ENCODE measurements around the genes SNRPB and EBF4.

GRCh38 chr20:1943528-1944208, 48.5 kb downstream of the SIRPA start:
- PRO-cap, 2 experiments, result no peak in any of the 2 experiments

GRCh38 chr20:2142492-2143175, 41.0 kb downstream of the STK35 start:
- PRO-cap, 2 experiments, result peak in 1 of 2 experiments; most common plus-strand start chr20:2142918 (in 1); most common minus-strand start chr20:2142772 (in 1)

DNA sequence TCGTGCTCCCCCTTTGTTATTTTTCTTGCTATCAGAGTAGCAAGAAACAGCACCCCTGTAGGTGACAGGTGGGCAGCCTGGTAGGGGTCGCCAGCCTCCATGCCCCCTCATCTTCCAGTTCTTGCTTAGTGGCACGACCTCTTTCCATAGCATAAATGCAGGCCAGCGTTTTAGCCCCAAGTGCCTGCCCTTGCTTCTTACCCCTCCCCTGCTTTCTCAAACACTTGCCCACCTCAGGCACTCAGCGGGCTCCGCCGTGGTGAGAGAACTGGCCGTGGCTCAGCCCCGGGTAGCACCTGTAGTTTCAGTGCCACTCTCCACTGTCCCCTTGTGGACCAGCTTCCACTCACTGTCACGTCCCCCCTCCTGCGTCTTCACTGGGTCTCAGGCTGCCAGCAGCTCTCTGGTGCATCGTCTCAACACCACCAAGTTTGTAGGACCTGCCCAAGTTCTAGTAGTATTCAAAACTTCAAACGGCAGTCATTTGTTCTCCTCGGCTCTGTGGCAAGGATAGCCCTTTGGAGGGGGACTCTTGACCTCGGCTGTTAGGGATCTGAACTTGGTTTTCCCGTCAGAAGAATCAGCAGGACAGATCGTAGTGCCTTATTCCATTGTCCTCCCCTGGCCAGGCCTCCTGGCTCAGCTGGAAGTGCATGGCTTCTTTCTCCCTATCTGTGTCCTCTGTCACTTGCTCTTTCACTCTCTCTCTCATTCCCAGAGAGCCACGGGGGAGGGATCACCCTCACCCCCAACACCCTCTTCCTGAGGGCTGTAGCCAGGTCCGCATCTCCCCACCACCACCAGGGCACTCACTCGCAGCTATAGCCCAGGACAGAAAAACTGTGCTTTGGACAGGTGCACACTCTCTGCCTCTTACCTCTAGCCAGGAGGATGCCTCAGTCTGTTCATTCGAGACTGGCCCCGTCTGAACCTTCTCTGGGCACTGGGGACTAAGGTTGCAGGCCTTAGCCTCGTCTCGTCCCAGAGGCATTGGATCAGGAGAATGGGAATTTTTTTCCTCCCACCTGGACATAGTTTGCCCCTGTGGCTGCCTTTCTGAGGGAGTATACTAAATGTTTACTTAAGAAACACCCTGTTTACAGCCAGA, 44.7 kb downstream of the STK35 start:
- PRO-cap, 2 experiments, result peak in 2 of 2 experiments; most common minus-strand start position 645 of the sequence (in 2)

DNA sequence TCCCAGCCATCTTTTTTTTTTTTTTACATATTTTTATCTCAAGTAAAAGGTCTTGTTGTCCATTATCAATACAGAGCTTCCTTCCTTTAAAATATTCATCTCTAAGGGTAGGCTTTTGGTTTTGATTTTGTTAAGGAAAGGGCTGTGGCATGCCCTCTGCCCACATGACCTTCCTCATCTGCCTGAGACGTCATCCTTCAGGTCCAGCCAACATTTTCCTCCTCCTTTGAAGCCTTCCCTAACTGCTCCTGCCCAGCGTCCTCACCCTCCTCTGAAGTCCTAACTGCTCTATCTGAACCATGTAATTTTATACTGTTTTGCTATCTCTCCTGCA, 73.9 kb upstream of the TGM3 start:
- PRO-cap, 2 experiments, result no peak in any of the 2 experiments

DNA sequence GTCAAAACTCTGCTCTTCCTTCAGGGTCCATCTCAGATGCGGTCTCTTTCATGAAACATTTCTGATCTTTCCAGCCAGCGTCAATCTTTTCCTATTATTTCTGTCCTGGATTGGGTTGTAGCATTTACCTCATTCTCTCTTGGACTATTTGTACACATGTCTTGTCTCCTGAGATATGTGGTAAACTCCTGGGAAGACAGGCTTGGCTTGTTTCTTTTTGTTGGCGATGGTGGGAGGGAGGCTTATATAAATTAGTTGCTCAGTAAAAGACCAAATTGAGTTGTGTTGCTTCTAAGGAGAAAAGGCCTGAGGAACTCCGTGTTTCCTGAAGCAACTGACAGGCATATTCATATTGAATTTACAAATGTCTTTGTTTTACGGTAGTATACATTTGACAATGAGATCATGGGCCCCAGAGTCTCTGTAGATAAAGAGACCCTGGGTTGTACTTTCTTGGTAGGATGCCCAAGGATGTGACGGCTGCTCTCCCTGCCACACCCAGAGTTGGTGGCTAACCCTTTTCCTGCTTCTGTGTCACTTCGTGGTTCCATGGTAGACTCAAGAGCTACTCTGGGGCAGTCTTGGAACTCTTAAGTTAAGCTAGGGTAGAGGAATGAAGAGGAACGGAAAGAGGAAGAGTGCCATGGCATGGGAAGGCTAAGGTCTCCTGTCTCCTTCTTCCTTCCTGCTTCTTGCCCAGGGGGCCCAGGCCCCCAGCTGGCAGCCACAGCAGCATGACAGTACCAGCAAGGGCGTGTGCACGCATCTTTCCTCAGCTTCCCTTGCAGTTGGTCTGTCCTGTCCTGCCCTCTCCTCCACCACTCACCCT, 40.1 kb upstream of the TGM3 start:
- PRO-cap, 2 experiments, result no peak in any of the 2 experiments

DNA sequence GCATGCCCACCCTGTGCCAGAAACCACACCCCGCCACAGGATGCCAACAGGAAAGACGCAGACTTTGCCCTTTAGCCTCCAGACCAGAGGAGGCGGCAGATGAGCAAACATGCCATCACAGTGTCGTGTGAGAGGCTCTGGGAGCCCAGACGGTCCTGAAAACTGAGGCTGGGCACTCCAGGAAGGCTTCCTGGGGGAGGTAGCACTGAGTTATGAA, 34.7 kb upstream of the TGM3 start:
- PRO-cap, 2 experiments, result no peak in any of the 2 experiments

- PRO-cap, 2 experiments, result no peak in any of the 2 experiments
These were observed 7.8 kb downstream of the TGM3 start for GRCh38 chr20:2303516-2304174.

- PRO-cap, 2 experiments, result no peak in any of the 2 experiments
These were observed 11.8 kb downstream of the SNRPB start for GRCh38 chr20:2458494-2459418.

DNA sequence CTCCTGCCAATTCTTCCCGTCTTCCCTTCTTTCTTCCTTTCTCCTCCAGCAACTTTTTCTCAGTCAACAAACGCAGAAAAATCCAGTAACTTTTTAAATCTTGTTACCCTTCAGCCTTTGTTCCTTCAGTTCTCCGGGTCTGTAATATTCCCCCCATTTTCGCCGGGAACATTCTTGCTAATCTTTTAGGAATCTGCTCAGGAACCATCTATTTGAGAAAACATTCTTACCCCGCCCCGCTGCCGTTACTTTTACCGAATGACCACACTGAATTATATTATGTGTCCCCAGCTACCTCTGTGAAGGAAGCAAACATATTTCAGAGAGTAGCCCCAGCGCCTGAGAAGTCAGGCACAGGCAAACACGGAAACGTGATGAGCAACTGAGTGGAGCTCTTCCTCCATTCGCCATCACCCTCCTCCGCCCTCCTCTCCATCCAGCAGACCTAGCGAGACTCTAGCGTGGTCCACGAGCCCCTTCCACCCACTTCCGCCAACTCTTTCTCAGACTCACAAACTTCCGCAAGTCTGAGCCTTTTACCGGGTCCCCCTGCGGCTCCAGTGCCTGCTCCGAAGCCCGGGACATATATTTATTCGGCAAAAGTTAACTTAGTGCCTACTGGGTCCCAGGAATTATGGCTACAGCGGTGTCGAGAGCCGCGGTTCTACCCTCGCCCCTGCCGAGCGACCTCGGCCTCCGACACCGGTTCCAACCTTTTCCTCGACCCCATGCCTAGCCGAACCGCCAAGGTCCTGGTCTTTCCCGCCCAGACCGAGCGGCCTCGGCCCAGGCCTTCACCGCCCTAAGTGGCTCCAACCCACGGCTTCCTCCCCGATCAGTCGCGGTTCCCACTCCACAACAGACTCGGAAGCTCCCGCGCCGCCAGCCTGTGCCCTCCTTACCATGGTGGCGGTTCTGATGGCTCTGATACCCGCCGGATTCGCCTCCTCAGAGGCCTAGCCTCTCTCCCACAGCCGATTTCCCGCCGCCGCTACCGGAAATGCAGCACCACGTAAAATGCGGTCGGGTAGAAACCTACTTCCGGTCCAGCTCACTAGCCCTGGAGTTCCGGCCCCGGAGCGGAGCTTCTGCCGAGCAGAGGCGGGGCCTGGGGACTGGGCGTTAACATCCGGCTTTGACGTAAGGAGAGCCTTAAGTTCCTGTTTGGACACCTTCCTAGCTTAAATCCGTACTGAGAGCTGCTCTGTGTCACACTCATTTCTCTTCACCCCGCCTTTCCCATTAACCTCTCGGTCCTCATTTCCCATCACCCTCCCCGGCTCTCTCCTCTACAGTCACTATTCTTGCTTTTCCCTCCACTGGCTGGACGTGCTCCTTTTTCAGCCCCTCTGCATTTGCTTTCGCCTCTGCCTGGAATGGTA, at the start of gene SNRPB:
SNRPB (minus strand) TSS at position 1,004 of the 1,382 bp plus-strand sequence.
- PRO-cap, 2 experiments, result peak in 2 of 2 experiments; most common plus-strand start position 1,184 of the sequence (in 2); most common minus-strand start position 979 of the sequence (in 1)

DNA sequence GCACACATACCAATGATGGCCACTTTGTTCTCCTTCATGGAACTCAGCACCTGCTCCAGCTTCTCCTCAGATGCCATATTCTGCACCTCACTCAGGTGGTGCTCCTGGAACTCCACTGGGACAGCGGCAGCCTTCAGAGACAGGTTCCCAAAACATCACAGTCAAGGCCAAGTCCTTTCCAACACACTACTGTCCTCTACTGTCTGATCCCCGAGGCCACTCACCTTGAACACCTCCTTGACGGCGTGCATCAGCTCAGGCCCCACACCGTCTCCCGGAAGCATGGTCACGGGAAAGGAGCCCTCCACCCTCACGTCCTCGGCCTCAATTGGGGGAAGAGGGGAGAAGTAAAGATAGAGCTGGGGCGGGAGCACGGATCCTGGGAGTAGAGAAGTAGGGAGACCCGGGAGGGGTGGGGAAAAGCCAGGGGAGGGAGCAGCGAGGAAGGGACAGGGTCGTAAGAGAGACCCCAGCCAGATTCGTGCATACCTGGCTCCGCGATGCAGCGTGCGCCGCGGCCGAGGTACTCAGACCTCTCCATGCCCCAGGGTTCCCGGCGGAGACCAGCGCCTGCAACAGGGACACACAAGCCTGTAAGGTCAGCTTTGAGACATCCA, 472 bp downstream of the IDH3B start:
- PRO-cap, 2 experiments, result no peak in any of the 2 experiments

DNA sequence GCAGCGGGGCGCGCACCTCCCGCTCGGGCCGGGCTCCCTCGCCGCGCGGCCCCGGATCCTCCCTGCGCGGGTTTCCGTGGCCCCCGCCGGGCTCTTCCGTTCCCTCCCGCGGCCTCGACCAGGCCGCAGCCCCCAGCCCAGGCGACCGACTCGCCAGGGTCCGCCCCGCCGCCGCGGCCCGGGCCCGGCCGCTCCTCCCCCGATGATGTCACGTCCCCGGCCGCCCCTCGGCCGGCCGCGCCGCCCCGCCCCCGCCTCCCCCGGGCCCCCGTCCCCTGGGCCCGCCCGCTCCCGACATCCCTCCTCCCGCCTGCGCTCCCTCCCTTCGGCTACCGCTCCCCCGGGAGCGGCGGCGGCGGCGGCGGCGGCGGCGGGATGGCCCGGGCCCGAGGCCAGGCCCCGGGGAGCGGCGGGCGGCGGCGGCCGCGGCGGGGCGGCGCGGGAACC, at the start of gene EBF4:
EBF4 (plus strand) TSS at position 322 of the 447 bp plus-strand sequence.
- PRO-cap, 2 experiments, result peak in 2 of 2 experiments; most common plus-strand start position 328 of the sequence (in 2); most common minus-strand start position 152 of the sequence (in 2)

DNA sequence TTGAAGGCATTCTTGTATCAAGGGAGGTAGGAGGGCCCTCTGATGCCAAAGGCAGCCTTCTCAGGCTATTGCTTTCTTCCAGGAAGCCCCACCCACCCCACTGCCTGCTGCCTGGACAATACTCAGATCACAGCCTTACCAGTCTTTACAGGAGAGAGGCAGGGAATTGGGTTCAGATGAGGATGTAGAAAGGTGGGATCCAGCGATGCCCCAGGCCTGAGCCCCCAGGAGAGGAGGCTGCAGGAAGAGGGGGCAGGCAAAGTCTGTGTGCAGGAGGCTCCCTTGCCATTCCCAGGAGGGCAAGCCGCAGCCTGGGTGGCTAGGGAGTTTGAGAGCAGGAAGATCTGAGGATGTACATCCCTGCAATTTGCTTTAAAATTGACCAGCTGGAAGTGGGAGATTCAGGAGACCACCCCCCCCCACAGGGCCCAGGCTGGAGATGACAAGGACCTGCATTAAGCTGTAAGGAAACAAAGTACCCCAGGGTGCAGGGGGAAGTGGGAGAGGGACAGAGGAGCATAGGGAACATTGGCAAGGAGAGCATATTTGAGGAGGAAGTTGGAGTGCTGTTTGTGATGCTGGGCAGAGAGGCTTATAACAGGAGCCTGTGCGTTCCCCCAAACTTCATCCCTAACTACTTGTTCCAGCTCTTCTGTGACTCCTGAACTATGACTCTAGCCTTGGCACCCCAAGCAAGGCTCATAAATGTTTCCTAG, 45.7 kb downstream of the CPXM1 start:
- PRO-cap, 2 experiments, result no peak in any of the 2 experiments

DNA sequence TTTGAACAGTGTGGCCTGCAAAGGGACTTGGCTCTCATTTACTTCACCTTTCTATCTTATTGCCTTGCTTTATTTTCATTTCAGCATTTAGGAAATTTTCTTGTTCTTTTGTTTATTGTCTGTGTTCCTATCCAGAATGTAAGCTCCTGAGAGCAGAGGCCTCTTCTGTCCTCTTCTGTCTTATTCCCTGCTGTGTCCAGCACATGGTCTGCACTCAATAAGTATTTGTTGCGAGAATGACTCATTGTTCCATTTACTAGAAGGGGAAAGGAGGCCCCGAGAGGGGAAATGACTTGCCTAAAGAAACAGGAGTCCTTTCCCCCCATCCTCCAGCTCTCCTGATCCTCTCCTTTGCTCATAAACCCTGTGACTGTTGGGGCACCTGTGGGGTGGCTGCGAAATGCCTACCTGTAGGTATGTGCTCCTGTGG, 2.9 kb upstream of the PTPRA start:
- PRO-cap, 2 experiments, result no peak in any of the 2 experiments

DNA sequence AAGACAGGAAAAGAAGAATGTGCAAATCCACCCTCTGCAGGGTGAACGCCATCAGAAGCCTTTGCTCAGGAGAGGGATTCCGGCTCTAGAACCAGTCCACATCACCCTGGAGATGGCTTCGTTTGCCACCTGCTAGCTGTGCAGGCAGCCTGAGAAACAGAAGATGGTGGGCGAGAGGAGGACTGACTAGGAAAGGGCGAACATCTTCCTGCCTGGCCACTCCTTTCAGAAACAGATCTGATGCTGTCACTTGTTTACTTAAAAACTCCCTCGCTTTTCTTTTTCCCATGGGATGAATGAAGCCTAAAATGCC, 1.1 kb downstream of the PTPRA start:
- PRO-cap, 2 experiments, result peak in 1 of 2 experiments; most common minus-strand start position 198 of the sequence (in 1)

- PRO-cap, 2 experiments, result no peak in any of the 2 experiments
These were observed 35.9 kb upstream of the GNRH2 start for GRCh38 chr20:3007230-3008155.

DNA sequence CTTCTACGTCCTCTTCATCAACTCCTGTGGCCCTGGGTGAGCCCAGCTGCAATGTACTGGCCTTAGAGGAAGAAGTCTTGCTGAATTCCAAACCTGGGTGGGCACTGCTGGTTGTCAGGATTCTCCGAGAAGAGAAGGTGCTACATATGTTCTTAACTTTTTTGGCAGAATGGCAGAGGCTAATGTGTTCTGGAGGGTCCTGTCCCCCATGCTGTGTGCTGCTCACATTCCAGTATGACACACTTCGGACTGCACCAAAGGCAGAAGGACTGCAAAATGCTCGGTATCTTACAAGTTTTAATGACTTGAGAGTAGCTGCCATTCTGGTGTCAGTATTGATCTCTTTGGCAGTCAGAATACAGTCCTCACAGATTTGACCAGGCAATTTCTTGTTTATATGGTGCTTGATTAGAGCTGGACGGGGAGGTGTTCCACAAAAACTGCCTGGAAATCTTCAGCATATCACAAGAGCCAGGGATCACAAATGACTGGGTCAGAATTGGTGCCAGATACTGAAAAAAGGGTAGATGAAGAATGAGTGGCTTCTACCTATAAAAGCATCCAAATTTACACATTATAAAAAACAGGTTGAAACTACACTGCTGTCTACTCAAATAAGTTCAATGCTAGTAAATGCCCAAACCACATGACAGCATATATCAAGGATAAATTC, 10.8 kb downstream of the FASTKD5 start:
- PRO-cap, 2 experiments, result no peak in any of the 2 experiments

DNA sequence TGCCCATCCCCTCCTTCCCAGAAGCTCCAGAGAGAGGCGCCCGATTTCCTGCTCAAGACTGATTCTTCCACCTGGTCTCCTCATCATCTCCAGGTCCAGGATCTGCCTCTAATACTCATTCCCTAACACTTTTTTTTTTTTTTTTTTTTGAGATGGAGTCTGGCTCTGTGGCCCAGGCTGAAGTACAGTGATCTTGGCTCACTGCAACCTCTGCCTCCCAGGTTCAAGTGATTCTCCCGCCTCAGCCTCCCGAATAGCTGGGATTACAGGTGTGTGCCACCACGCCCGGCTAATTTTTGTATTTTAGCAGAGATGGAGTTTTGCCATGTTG, 24.4 kb downstream of the DNAAF9 start:
- PRO-cap, 2 experiments, result no peak in any of the 2 experiments

- PRO-cap, 2 experiments, result no peak in any of the 2 experiments
These were observed 54.0 kb downstream of the ATRN start for GRCh38 chr20:3524536-3525405.

DNA sequence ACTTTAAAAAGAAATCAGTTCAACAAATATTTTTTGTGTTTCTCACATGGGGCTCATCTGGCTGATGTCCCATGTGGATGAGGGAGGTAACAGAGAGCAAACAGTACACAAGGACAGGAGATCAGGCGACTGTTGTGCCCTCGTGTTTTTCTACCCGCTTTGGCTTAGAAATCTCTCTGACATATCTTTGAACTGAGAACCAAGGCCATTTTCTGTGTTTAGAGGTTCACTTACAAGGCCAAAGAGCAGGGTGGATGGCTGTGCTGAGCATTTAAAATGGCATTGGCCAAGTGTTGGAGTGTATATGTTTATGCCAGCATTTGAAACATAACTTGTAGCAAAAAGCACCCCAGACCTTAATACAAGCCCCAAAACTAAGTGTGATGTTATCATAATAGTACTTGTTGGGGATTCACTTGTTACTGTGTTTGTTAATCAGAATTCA, 71.0 kb downstream of the ATRN start:
- PRO-cap, 2 experiments, result no peak in any of the 2 experiments

GRCh38 chr20:3647824-3648725, 15.1 kb downstream of the GFRA4 start:
- PRO-cap, 2 experiments, result no peak in any of the 2 experiments